ENCODE results near the gene C5orf46.

- PRO-cap = no peak
These were observed 320 bp downstream of the STK32A start for GRCh38 chr5:147235213-147235478.

DNA sequence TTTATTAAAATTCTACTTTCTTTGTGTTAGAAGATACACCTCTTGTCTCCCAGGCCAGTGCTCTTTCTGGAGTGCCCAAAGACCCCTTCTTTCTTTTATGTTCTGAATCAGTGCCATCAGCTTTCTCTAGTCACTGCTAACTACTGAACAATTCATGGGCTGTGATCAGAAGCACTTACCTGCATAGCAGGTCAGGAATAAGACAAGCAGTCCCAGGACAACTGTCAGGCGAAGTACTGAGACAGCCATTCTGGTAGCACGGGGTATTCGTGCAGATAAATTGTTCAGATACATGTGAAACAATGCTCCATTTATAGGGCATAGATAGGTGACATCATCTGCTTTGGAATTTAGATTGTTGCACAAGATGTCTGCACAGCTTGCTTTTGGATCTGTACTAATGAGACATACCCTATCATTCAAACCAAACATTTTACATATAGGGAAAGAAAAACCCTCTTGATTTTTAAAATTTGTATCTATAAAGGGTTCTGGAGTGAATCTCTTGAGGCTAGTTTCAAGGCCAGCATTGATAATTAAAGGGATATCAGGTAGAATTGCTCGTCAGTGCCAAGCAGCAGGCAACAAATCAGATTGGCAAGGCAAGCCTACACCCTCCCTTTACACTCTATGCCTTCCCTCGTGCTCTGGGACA is at the start of gene C5orf46:
Gene C5orf46 (minus strand): TSS at position 286 of the 655 bp plus-strand sequence.
- PRO-cap = no peak

GRCh38 chr5:148070169-148070618 is 6.4 kb downstream of the SPINK5 start:
- PRO-cap = no peak

DNA sequence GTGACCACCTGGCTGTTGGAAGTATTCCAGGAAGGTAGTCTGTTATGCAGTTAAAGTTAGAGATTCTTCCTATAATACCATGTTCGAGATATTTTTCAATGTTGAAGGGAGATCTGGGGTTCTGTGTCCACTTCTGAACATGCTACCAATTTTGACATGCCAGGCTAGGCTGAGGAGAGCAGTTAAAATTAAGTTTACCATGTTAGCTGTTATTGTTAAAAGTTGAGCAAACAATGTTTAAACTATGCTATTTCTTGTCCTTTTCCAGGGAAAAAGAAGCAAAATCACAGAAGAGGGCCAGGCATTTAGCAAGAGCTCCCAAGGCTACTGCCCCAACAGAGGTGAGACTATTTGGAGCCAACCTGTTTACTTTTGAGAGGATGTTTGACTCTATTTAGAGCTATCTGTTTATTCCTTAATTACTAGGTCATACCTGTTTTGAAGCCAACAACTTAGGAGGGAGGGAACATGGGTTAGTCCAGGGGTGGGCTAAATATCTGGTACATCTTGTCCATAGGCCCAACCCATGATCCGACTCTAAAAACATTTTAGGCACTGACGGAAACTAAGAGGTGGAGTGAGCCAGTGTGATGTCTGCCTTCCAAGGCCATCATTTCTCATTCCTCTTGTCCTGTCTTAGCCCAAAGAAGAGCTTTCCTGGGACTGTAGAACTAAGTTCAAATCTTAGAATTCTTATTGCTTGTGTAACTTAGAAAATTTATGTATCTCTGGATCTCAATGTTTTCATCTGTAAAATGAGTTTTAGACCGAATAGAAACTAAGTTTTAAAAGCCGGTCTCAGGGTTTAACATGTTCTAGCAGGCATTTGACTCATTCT is 8.3 kb downstream of the SPINK5 start:
- PRO-cap = no peak

DNA sequence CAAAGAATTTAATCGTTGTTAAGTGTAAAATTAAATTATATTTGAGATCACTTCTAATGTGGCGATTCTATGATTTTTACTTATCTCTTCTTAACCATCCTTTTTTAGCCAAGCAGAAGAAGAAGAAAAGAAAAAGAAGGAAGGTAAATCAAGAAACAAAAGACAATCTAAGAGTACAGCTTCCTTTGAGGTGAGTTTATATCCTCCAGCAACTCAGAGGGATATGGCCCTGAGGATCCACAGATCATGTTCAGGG is 37.4 kb downstream of the SPINK5 start:
- PRO-cap = no peak

- PRO-cap = no peak
These were observed 31.1 kb downstream of the FBXO38 start for GRCh38 chr5:148414894-148415290.

GRCh38 chr5:148805268-148805774 is 21.1 kb upstream of the ADRB2 start:
- PRO-cap = no peak

DNA sequence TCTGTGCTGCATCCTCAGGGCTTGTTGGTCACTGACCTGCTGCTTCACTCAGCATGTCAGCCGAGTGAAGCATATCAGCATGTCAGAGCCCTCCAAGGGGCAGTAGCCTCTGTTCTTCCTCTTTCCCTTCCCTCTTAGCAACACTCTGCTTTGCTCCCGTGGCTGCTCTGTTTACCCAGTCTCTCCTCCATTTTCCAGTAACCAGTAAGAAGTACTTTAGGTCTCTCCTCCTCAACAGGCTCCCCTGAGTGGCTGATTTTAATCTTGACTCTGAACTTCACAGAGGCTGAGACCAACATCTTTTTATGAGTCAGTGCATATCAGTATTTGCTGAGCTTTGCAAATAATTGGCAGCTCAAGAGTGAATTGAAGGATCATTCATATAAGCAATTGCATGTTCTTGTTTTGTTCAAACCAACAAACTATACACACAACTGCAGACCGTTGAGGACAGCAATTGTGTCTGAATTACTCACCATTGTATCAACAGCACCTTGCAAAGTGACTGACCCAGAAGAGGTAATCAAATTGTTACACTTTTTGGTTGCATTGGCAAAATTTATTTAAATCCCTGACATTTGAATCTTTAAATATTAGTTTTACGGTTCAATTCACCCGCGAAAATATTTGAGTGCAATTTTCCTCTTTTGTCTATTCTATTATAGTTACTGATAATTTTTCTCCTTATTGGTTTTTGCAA is 18.4 kb upstream of the ADRB2 start:
- PRO-cap = no peak

- PRO-cap = no peak
These were observed 3.5 kb downstream of the ADRB2 start for GRCh38 chr5:148829799-148830411.

DNA sequence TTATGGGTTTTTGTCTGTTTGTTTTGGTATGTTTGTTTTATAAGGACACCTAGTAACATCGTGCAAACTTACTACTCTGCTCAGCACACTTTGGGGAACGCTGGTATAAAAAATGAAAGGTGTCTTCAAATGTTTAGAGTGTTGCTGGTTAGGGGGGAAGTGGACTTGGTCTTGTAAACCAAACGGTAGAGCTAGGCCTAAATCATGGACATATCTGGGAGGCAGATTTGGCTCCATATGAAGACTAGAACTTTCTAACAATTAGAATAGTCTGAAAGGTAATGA is 15.3 kb downstream of the ADRB2 start:
- PRO-cap = unidirectional peak, plus-strand start at position 71 of the sequence

DNA sequence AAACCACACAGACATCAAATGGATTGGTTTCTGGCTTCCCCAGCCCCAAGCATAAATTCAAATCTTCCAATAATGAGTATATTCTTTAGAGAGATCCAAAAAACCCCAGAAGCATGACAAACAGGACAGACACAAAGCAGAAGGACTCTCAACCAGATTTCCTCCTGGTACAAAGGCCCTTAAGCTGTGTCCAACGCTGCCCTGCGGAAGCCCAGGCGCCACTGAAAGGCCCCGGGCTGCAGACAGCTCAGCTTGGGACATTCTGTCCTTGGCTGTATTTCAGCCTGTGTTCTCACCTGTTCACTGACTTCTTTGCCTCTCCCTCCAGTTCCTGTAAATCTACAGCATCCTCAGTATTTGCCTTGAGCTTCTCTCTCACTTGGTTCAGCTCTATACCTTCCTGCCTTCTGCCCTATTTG is 96.6 kb downstream of the SH3TC2 start:
- PRO-cap = no peak

DNA sequence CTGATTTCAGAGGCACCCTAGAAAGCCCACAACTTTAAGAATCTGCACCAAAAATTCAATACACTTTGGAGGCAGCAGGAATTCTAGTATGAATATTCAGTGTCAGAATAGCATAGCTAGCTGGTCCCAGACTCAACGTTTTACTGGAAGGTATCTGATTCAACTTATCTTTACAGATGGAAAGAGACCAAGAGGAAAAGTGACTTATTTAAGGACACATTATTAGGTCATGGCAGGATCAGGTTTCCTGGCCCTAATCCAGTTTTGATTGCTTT is 38.5 kb downstream of the SH3TC2 start:
- PRO-cap = no peak

GRCh38 chr5:149149935-149150325 is 8.6 kb downstream of the ABLIM3 start:
- PRO-cap = no peak

DNA sequence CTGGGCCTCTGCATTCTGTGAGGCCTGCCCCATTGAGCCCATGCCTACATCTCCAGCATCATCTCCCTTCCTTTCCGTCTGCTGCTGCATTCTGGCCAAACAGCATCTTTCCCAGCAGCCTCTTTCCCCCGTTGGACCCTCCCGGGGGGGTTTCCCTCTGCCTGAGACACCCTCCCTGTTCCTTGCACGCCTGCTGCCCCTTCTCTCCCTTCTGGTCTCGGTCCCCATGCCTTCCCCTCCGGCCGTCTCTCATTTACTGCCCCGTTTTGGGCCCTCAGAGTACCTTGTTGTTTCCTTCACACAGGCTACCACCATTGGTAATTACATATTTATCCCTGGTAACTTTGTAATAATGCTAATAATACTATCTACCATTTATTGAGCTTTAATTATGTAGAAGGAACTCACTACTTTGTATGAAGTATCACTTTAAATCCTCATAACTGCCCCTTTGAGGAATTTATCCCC is 64.5 kb upstream of the AFAP1L1 start:
- PRO-cap = no peak

DNA sequence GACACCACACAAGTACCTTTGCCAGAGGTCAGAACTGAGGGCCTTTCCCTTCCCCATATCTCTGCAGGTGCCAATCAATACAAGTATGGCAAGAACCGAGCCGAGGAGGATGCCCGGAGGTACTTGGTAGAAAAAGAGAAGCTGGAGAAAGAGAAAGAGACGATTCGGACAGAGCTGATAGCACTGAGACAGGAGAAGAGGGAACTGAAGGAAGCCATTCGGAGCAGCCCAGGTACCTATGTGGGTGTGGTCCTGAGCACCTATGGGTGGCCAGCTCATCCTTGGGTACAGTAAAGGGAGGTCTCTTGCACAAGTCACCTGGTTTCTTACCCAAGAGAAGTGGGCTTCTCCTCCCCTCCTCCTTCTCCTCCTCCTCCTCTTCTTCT is 15.7 kb upstream of the GRPEL2 start:
- PRO-cap = no peak

GRCh38 chr5:149335394-149335919 is 9.8 kb upstream of the GRPEL2 start:
- PRO-cap = no peak

- PRO-cap = bidirectional peak, plus-strand start at chr5:149381030, minus-strand start at chr5:149380745
These were observed 1.8 kb upstream of the IL17B start for GRCh38 chr5:149380495-149381684.

GRCh38 chr5:149406538-149407525 is 27.7 kb upstream of the IL17B start:
- PRO-cap = unidirectional peak, plus-strand start at chr5:149406866; unidirectional peak, plus-strand start at chr5:149406963; unidirectional peak, plus-strand start at chr5:149407091

DNA sequence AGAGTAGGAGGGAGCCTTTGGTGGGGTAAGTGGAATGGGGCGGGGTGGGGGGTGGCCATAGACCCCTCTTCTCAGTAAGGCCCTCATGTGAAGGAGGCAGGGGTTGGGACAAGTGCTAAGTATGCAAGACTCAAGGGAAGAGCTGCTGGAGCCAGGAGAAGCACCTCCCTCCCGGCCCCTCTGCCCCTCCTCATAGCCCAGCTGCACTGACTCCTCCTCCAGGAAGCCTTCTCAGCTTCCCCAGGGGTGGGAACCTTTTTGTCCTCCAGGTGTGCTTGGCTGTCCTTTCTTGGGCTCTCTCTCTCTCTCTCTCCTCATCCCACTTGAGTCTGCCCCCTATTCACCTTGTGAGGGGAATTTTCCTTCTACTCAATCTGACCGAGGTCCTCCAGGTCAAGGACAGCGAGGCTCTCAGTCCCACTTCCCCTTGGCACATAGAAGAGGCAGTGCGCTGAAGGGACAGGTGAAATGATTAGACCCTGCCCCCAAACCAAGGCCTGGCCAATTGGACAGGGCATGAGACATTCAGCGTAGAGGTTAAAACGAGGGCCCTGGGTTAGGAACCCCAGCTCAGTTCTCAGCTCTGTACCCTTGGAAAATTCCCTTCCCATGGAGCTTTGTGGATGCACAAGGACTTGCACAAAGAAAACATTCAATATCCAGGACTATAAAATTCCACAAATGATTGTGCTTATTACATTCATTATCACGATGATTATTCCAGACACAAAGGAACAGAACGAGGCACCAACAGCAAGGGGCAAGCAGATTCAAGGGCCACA is 45.5 kb upstream of the IL17B start:
- PRO-cap = no peak

- PRO-cap = bidirectional peak, plus-strand start at chr5:149486021, minus-strand start at chr5:149485870; bidirectional peak, plus-strand start at chr5:149486234, minus-strand start at chr5:149486270
These were observed 65.3 kb downstream of the CSNK1A1 start for GRCh38 chr5:149485525-149486765.

Measured in fallopian tube (tissue), 1 donor.